Subcutaneous preadipocyte (primary cell): Measurements from ENCODE around the genes C2CD4C, PRSS57 and KISS1R.

DNA sequence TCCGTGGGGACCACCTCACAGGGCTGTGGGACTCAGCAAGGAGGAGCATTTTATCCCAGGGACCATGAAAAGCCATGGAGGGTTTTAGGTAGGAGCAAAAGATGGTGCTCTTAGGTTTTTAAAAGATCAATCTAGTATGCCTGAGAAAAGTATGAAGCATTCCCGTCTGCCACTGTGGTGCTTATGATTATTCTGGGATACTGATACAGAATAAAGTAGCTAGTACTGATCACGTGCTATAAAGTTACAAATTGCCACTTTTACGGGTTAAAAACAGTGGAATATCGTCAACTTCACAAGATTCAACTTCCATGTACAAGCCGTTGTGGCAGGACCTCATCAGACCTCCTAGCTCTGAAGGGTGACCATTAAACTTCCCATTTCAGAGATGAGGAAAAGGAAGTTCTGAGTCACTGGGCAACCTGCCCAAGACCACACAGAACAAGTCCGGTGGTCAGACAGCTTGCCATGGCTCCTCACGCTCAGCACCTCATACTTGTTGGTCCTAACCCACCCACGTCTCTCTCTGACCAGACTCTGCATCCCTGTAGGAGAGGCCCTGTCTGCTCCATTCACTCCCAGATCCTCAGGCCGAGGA, 2.0 kb downstream of the MIER2 start:
- CAGE, long polyA plus RNA, result no peak

DNA sequence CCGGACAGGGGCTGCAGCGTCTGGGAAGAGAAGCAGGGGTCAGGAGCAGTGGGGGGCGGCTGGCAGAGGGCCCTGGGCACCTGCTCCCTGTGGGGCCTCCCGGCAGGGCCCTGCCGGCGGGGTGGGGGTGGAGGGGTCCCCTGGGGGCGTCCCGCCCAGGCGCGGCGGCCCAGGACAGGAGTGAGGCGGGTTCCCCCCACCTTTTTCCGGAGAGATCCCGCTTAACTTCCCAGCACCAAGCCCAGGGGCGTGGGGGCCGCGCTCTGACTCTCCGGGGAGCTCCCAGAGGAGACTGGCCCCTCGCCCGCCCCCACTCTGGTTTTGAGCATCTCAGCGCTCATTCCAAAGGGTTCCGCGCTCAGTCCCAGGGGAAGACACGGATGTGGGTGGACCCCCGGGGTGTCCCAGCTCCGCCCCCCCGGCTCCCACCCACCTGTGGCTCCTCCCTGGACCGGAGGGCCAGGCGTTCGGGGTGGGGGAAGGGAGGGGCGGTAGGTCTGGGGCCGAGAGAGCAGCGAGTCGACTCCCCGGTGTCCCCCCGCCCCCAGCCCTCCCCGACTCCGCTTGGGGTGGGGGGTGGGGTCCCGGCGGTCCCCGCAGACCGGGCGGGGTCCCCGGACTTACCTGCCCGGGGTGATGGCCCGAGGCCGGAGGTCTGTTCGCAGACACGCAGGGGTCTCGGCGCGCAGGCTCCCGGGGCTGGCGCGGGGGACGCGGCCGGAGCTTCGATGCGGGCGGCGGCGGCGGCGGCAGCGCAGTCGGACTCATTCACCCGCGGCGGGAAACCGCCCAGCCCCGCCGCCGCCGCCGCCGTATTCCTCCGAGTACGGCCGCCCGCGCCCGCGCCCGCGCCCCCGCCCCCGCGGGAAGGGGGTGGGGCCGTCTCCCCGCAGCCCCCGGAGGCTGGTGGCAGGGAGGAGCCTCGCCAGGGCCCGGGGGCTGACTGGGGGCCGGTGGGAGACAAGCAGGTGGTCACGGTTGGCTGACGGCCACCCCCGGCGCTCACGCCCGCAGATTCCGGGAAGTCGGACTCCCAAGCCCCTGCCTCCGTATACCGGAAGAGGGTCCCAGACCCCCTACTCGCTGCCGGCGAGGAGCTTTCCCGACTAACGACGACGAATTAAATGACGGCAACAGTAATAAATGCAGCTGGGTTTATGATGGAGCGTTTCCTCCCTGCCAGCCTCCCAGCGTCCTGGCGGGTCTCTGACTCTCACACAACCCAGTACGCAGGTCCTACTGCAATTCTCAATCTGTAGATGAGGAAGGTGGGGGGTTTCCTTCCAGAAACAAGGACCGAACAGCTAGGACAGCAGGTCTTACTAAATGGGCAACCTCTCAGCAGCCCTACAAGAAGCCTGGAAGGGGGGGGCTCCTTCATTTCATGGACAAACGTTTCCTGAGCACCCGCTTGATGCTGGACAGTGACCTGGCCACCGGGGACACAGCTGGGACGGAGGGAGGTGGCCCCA, at the start of gene C2CD4C:
Gene C2CD4C (minus strand): TSS at position 766 of the 1,472 bp plus-strand sequence.
- CAGE, long polyA plus RNA, result no peak

DNA sequence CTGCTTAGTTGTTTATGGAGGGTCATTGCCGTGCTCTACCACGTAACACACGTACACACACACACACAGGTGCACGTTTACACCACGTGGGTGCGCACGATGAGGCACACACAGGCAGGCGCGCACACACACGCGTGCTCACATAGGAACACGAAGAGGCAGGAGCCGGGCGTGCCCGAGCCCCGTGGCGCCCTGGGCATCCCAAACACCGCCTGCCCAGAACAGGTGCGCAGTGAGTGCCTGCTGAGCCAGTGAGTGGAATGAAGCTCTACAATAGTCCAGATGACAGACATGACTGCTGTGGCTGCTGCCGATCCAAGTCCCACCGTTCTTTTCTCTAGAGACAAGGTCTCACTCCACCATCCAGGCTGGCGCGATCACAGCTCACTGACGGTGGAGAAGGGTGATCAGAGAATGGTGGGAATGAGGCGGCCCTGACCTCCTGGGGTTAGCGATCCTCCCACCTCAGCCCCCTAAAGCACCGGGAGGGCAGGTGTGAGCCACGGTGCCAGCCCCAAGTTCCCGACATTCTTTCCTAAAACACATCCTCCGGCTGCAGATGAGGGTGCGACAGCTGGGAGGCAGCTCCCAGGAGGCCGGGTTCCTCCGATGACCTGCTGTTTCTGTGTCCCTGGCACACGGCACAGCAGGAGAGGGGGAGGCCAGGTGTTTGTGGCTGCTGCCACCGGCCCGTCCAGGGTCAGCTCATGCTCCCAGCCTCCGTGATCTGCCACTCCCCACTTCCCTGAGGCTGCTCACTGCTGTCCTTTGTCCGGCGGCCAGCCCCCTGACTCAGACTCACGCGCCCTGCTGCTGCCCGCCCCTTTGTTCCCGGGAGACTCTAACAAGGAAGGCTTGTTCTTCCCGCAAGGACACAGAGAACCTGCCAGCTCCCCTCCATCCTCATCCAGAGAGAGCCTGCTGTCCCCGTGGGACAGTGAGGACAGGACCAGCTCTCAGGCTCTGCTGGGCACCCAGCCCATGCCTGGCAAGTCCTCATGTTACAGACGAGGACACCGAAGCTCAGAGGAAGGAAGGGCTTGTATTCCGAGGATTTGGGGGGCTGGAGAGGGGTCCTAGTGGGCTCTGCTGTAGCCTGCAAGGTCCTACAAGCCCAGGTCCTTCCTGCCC, 10.7 kb upstream of the ODF3L2 start:
- CAGE, long polyA plus RNA, result no peak

GRCh38 chr19:508078-508565, 825 bp downstream of the TPGS1 start:
- CAGE, long polyA plus RNA, result no peak

- CAGE, long polyA plus RNA, result no peak
Measured at GRCh38 chr19:532048-532424, 476 bp downstream of the CDC34 start.

- CAGE, long polyA plus RNA, result no peak
Measured at GRCh38 chr19:551035-551684, 7.3 kb downstream of the GZMM start.

DNA sequence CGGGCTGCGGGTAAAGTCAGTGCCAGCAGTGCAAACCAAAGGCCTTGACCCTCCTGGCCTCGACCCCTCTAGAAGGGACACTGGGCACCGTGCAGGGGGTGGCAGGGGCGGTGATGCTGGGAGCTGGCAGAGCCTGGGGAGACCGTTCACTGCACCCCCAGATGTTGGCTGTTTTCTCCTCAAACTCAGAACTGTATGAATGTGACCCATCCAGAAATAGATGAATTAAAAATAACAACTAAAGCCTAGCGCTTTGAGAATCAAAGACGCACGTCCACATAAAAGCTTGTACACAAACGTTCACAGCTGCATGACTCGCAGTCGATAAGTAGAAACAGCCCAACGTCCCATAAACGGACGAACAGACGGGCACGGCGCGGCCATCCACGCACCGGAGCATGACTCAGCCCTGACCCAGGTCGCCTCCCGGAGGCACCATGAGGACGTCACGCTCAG, 9.6 kb downstream of the POLRMT start:
- CAGE, long polyA plus RNA, result no peak

DNA sequence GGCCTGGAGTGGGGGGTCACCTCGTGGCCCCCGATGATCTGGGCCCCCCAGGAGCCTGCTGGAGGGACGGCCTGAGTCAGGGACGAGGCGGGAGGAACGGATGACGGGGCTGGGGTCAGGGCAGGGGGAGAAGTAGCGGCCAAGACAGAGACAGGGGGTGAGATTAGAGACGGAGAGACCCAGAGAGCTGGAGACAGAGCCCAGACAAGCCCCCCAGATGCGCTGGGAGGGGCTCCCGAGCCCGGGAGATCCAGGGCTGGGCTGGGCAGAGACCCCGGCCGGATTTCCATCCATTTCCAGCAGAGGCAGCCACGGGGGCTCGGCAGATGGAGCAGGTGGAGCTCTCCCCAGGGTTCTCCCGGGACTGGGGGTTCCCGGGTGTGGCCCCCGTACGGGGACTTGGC, 337 bp downstream of the PRSS57 start:
- CAGE, long polyA plus RNA, result no peak

DNA sequence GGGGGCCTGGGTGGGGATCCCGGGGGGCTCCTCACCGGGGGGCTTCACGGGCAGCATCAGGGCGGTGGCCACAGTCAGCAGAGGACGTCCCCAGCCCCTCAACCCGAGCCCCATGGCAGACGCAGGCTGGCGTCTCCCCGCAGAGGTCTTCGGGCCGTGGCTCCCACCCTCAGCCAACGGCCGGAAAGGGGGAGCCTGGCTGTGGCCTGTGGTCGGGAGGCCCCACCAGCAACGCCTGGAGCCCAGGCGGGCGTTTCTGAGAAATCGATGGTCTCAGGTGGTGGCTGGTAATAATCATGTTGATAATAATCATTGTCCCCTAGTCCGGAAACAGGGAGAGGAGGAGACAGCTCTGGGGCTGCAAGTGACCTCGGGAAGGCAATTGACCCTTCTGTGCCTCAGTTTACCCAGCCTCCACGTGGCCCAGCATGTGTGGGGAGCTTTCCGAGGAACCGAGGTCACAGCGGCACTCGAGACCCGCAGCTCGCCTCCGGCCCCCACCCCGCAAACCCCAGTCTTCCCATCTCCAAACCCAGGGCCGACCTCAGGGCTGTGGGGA, at the start of gene PRSS57:
Gene PRSS57 (minus strand): TSS at position 136 of the 559 bp plus-strand sequence.
- CAGE, long polyA plus RNA, result no peak

GRCh38 chr19:745174-745630, 5.7 kb upstream of the MISP start:
- CAGE, long polyA plus RNA, result no peak

- CAGE, long polyA plus RNA, result no peak
Measured at GRCh38 chr19:844079-844769, 3.4 kb downstream of the PRTN3 start.

DNA sequence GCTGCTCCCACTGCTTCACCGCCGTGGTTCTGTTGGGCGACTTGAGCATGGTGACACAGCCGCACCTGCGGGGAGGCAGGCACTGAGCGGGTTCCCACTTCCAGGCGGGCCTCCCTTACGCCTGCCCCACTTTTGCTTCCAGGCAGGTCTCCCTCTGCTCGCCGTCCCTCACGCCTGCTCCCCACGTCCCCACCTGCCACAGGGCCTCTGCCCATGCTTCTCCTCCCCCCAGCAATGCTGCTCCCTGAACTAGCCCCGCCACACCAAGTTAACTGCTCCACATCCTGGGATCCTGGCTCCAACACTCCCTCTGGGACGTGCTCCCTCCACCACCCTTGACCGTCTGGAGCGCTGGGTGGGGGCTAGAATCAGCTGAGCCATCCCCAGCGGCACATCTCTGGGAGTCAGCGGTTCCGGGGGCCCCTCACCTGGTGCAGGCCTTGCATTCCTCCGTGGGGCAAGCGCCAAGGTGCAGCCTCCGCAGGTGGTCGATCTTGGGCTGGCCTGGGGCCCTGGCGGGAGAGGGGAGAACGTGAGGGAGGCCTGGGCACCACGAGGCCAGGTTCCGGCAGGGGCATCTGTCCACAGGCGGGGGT, 9.1 kb downstream of the CFD start:
- CAGE, long polyA plus RNA, result no peak

DNA sequence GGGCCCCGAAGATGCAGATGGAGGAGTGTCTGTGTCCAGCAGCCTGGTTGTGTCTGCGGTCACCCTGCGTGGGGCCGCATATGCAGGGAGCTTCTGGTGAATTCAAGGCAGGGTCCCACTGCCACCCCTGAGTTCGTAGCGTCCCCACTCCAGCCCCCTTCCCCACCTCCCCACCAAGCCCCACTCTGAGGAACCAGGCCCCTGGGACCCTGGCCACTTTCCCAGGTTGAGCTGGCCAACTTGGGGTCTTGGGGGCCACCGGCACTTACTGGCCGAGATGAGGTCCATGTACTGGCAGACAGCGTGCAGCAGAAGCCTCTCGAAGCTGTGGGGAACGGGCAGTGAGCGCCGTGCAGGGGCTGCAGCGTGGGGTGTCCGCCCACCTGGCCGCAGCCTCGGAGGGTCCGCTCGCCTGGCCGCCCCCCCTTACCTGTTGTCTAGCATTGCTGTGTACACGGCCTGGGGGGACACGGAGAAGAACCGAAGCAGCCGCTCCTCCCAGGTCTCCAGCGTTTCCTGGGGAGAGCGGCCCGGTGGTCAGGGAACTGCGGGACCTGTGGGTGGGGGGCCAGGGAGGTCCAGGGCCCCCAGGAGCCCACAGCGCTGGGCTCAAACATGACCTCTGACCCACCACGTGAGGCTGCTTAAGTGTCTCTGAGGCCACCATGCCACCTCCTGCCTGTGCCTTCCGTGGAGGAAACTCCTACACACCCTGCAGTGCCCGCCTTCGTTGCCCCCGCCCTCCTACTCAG, 6.4 kb upstream of the MED16 start:
- CAGE, long polyA plus RNA, result no peak

DNA sequence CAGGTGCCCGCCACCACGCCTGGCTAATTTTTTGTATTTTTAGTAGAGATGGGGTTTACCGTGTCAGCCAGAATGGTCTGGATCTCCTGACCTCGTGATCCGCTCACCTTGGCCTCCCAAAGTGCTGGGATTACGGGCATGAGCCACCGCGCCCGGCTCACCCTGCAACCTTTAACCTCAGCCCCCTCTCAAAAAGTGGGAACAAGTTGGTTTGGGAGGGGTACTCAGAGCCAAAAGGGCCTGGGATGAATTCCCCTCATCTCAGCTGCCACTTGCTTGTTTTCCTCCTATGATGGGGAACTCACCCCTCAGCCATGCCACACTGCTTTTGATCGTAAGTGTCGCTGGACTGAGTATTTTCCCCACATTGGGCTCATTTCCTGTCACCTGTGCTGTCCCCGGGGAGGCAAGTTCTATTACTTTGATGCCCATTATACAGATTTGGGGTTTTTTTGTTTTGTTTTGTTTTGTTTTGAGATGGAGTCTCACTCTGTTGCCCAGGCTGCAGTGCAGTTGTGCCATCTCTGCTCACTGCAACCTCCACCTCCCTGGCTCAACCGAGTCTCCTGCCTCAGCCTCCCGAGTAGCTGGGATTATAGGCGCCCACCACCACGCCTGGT, 6.5 kb downstream of the R3HDM4 start:
- CAGE, long polyA plus RNA, result no peak

DNA sequence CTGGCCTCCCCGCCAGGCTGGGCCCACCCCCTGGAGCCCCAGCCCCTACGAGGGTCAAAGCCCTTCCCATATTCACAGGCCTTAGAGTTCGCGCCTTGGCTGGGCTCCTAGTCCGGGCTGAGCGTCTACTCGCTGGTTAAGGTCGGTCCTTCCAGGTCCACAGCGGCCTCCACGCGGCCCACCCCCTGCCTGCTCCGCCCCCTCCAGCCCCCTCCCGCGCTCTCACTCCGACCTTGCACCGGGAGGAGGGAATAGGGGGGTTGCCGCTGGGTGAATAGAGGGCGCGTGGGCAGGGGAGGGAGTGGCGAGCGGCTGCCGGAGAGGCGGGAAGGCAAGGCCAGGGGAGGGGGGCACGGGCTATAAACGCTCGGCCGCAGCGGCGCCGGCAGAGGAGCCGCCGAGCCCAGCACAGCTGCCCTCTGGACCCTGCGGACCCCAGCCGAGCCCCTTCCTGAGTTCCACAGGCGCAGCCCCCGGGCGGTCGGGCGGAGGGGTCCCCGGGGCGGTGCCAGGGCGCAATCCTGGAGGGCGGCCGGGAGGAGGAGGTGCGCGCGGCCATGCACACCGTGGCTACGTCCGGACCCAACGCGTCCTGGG, at the start of gene KISS1R:
Gene KISS1R (plus strand): TSS at position 388 of the 597 bp plus-strand sequence.
- CAGE, long polyA plus RNA, result no peak

DNA sequence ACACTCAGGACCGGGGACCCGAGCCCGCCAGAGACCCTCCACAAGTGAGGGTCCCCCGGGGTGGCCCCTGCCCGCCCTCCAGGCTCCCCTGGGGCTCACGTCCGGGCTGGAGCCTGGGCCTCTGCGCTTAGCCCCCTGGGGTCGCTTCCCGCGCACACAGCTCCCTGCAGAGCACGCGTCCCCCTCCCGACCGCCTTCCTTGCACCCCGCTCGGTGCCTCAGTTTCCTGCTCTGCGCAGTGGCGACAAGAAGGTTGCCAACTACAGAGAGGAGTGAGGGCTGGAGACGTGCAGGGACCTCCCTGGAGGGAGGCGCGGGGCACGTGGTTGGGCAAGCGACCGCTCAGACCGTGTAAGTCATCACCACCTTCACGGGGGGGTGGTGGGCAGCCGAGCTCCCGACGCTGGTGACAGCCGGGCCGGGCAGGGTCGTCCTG, 1.0 kb upstream of the ARID3A start:
- CAGE, long polyA plus RNA, result no peak

- CAGE, long polyA plus RNA, result no peak
Measured at GRCh38 chr19:944894-945267, 19.0 kb downstream of the ARID3A start.

- CAGE, long polyA plus RNA, result no peak
Measured at GRCh38 chr19:958821-959980, 24.9 kb upstream of the WDR18 start.

DNA sequence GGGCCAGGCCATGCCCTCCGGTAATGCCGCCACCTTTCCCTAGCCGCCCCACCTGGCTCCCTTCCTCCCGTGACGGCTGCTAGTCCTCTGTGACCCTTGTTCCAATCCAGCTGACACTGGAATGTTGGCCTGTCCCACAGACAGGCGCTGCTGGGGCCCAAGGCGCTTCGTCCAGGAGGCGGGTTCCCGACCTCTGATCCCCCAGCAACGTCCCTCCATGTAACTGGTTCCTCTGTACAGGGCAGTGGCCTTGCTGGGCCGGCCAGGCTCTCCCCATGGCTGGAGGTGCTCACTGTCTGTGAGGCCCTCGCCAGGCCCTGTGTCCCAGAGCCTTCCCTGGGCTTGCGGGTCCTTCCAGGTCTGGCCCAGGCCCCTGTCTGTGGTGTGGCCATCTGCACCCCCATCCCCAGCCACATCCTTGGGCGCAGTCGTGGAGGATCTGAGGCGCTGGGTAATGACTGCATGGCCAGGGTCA, 6.8 kb upstream of the GRIN3B start:
- CAGE, long polyA plus RNA, result no peak

DNA sequence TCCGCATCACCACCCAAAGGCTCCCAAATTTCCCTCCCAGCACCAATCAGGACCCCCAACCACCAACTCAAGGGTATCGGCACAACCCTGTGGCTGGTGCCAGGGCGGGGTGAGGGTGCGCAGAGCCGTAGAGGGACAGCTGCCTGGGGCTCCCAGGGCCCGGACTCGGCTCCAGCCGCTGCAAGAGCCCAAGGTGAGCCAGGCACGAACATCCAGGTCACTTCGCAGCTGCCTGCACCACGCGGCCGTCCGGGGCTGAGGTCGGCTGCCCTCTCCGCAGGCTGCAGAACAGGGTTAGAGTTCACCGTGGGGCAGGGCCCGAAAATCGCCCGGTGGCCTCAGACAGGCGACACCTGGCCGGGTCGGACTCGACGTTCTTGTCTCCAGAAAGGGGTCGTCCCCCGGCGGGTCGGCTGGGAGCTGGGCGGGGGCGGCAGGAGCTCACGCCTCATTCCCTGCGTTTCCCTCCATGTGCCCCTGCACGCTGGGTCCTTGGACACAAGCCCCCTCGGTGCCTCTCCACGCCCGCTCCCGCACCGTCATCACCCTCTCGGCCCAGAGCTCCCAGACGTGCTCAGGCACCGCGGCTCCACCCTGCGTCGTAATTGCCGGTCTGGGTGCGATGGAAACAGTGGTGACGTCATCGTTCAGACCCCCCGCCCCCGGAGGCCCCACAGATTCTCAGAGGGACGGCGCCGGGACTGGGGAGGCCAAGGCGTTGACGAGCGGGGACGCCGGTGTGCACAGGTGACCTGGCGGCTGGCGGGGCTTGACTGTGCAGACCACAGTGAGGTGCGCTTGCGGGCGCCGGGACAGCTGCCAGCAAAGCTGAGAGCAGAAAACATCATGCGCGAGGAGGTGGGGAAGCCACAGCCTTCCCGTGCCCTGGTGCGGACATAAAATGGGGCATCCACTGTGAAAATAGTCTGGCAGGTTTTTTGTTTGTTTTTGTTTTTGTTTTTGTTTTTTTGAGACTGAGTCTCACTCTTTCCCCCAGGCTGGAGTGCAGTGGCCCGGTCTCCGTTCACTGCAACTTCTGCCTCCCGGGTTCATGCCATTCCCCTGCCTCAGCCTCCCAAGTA, 4.0 kb upstream of the GRIN3B start:
- CAGE, long polyA plus RNA, result no peak